Metastatic Liver Carcinoma in the Lung (tissue), 2 donors: ENCODE measurements around a stretch of chr21.

DNA sequence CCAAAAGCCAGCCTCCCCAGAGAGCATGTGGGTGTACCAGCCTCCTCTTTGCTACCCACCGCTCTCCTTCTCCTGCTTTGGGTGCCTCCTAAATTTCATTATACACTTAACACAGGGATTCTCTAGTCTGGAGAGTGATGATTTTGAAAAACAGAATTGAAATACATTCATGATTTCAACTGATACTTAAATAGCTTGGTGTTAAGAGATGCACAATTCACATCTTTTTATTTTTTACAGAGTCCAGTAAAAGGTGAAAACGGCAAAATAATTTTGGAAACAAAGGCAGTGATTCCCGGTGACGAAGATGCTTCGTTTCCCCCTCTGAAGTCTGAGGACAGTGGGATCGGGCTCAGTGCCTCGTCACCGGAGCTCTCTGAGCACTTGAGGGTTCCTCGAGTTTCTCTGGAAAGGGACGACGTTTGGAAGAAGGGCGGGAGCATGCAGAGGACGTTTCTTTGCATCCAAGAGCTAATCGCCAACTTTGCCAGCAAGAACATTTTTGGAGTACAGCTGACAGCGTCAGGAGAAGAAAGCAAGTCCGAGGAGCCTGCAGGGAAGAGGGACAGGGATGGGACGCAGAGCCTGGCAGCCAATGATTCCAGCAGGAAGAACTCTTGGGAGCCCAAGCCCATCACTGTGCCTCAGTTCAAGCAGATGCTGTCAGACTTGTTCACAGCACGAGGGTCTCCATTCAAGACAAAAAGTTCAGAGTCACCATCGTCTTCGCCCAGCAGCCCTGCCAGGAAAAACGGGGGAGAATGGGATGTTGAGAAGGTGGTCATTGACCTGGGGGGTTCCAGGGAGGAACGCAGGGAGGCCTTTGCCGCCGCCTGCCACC is 73.8 kb downstream of the DOP1B start:
- PRO-cap, 2 experiments, result no peak in any of the 2 experiments

DNA sequence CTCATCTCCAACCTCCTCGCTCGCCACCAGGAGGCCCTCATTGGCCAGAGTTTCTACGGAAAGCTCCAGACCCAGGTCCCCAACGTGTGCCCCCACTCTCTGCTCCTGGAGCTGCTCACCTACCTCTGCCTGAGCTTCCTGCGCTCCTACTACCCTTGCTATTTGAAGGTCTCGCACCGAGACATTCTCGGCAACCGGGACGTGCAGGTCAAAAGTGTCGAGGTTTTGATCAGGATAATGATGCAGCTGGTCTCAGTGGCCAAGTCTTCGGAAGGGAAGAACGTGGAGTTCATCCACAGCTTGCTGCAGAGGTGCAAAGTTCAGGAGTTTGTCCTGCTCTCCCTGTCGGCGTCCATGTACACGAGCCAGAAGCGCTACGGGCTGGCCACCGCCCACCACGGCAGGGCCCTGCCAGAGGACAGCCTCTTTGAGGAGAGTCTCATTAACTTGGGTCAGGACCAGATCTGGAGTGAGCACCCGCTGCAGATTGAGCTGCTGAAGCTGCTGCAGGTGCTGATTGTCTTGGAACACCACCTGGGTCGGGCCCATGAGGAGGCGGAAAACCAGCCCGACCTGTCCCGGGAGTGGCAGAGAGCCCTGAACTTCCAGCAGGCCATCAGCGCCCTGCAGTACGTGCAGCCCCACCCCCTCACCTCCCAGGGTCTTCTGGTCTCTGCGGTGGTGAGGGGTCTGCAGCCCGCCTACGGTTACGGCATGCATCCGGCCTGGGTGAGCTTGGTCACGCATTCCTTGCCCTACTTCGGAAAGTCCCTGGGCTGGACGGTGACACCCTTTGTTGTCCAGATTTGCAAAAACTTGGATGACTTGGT is 74.0 kb upstream of the MORC3 start:
- PRO-cap, 2 experiments, result no peak in any of the 2 experiments

DNA sequence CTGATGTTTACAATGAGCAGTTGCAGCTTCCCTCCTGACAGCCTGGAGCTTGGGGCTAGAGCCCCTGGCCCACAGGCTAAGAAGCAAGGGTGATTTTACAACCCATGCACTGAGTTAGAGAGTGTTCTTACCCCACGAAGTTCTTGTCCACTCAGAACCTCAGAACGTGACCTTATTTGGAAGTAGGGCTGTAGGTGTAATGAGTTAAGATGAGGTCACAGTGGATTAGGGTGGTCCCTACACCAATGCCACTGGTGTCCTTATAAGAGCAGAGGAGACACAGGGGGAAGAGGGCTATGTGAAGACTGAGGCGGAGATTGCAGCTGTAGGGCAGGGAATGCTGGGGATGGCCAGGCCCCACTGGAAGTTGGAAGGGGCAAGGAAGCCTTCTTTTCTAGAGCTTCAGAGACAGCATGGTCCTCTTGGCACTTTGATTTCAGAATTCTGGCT is 15.7 kb upstream of the CLDN14 start:
- PRO-cap, 2 experiments, result no peak in any of the 2 experiments

DNA sequence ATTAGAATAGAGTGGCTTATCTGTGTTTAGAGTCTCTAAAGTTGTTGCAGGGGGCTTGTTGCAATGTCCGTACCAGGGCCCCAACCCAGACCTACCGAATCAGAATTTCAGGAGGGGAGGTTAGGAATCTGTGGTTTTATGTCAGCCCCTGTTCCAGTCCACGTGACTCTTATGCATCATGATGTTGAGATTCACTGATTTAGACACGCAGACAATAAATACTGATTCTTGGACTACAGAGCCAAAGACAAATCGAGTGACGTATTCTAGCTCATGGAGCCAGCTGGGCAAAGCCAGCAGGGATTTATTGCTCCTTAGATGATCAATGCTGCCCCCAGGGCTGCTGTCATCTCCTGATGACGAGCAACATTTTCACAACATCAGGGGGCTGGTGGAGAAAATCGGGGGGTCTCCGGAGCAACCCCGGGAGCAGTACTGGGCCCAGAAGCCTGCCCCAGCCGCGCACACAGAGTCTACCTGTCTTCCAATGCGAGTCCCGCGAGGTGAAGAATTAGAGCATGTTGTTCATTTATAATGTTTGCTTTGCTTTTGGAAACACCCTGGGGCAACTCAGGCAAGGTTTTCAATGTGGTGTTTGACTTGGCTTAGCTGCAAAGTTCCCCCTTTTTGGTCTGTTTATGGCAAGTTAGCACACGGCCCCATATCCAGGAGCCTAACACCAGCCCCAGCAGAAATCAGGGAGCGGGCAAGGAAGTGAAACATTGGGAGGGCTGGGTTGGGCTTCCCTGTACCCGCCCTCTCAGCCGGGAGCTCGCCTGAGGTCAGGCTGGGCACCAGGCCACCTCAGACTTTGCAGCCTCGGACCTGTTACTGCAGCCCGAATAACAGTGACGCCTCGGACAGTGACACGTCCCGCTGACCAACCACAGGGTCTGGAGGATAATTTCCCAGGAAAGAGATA is 19.8 kb upstream of the CLDN14 start:
- PRO-cap, 2 experiments, result peak in 1 of 2 experiments; most common plus-strand start position 845 of the sequence (in 1); most common minus-strand start position 489 of the sequence (in 1)

DNA sequence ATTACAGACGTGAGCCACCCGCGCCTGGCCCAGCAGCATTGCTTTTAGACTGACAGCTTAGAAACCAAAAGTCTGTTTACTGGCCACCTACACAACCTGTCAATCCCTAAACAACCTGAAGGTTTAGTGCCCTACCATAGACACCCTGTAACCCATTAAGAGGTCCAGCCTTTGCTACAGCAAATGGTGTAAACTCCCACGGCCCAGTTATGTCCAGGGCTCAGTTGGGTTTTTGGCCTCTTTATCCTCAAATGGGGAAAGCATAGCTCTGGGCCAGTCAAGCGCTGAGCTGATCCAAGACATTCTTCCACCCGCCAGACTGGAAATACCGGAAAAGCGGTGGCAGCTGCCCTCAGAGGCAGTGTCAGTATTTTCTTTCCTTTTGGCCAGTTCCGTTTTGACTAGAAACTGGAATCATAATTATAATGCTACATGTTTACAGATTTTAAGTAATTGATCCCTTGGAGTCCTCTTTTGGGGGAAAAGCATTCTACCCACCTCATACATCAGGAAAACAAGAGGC is 30.0 kb upstream of the CLDN14 start:
- PRO-cap, 2 experiments, result no peak in any of the 2 experiments

DNA sequence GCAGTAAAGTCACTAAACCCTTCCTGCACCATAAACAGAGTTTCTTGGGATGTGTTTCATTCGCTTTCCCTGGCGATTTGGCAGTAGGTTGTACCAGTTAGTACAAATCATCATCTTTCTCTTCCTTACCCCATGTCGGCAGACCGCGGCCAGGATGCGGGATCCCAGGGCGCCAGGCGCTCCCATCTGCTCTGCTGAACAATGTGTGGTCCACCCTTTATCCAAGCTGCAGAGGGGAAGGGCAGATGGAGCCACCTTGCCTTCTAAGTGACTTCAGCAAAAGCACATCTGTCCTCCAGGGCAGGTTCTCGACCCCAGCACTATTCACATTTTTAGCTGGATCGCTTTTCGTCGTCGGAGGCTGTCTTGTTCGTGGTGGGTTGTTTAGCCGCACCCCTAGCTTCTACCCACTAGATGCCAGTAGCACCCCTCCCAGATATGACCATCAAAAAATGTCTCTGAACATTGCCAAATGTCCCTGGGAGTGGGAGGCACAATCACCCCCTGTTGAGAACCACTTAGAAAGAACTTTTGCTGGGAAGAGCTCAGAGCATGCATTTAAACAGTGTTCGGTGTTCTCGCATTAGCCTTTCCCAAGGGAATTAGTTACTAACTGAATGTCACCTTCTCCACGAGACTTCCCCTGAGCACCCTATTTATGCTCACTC is 58.1 kb upstream of the SIM2 start:
- PRO-cap, 2 experiments, result no peak in any of the 2 experiments

GRCh38 chr21:36701990-36702716 is 3.2 kb downstream of the SIM2 start:
- PRO-cap, 2 experiments, result no peak in any of the 2 experiments

- PRO-cap, 2 experiments, result no peak in any of the 2 experiments
Observed at GRCh38 chr21:36719569-36720198, 20.8 kb downstream of the SIM2 start.

- PRO-cap, 2 experiments, result no peak in any of the 2 experiments
Observed at GRCh38 chr21:36747381-36748695, 48.9 kb downstream of the SIM2 start.

- PRO-cap, 2 experiments, result no peak in any of the 2 experiments
Observed at GRCh38 chr21:36754073-36754632, 55.2 kb downstream of the SIM2 start.

- PRO-cap, 2 experiments, result no peak in any of the 2 experiments
Observed at GRCh38 chr21:36862689-36863631, 103.5 kb downstream of the HLCS start.

- PRO-cap, 2 experiments, result no peak in any of the 2 experiments
Observed at GRCh38 chr21:36985733-36986149, 19.3 kb upstream of the HLCS start.

- PRO-cap, 2 experiments, result no peak in any of the 2 experiments
Observed at GRCh38 chr21:37085087-37085756, 12.2 kb downstream of the TTC3 start.

GRCh38 chr21:37208643-37209041 is 58.5 kb downstream of the VPS26C start:
- PRO-cap, 2 experiments, result no peak in any of the 2 experiments

DNA sequence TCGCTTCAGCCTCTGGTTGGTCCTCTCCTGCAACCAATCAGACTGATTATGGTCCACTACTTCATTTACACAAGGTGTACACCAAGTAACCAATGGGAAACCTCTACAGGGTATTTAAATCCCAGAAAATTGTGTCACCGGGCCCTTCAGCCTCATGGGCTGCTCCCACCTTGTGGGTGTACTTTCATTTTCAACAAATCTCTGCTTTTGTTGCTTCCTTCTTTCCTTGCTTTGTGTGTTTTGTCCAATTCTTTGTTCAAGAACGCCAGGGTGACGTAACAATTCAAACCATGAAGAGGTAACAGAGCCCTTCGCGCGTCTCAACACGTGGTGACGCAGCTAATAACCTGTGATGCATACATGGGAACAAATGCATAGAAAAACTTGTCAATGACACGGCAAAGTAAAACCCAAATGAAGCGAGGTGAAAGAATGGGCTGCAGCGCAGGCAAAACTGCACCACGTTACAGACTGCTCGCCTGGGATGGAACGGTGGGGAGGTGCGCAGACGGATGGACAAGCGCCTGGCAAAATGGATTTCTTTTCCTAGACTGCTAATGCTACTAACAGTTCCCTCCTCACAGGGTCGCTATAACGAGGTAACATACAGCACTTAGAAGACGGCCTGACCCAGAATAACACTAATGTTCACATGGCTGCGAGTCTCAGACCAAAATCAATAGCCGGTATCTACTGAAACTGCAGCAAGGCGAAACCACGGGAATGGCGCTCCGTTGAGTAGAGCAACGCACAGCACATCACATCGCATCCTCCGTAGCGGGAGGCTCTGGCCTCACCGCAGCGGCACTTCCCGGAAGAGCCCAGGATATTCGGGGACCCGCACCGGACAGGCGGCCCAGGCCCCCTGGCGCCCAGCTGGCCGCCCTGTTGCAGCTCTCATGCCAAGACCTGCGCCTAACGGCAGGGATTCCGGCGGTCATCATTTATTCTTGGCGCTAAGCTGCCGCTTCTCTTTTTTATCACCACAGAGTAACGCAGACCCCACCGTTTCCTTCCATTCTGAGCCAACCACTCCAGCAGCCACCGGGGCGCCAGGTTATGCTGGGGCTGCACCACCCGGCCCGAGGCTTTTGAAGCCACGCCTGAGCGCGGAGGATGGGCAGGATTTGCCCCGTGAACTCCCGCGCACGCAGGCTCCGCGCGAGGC is 46.8 kb downstream of the VPS26C start:
- PRO-cap, 2 experiments, result peak in 2 of 2 experiments; most common plus-strand start position 696 of the sequence (in 1); most common minus-strand start position 1,022 of the sequence (in 1)

- PRO-cap, 2 experiments, result no peak in any of the 2 experiments
Observed at GRCh38 chr21:37380745-37381101, 14.2 kb downstream of the DYRK1A start.

- PRO-cap, 2 experiments, result no peak in any of the 2 experiments
Observed at GRCh38 chr21:37397922-37398347, 31.4 kb downstream of the DYRK1A start.

DNA sequence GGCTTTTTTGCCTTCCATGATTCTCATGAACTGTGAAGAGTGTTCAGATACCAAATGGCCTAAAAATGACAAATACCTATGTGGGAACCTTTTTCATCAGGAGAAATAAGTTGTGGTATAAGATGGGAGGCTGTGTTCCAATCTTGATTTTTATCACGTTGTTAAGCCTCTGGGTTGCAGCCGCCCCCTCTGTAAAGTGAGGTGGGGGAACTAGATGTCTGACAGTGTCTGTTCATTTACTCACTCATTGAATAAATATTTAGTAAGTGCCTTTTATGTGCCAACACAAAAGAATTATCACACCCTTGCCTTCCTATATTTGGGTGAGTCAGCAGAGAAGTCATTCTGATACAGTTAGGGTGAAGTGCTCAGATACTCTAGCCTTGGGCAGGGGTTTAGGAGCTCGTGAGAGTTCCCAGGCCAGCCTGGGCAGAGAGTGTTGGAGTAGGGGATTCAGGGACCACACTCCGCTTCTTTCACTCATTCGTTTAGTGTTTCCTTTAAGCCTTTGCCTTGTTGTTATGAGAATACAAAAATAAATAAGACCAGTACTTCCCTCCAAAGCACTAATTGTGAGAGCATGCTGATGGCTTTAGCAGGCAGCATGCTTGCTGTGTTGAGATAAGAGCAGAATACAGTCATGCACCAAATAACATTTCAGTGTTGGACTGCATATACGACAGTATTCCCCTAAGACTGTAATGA is 83.8 kb downstream of the DYRK1A start:
- PRO-cap, 2 experiments, result no peak in any of the 2 experiments

GRCh38 chr21:37452935-37453668 is 86.5 kb downstream of the DYRK1A start:
- PRO-cap, 2 experiments, result no peak in any of the 2 experiments

DNA sequence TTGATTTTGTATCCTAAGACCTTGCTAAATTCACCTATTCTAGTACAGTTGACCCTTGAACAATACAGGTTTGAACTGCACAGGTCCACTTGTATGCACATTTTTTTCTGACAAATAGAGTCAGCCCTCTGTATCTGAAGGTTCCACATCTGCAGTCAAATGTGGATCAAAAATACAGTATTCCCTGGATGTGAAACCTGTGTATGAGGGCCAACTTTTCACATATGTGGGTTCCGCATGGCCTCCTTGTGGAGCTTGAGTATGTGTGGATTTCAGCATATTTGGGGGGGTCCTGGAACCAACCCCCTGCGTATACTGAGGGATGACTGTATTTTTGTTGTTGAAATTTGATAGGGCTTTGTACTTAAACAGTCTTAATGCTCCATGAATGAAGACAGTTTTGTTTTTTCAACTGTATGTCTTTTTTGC is 133.2 kb downstream of the DYRK1A start:
- PRO-cap, 2 experiments, result no peak in any of the 2 experiments